ENCODE data around the gene ZNF296.

- PRO-cap: bidirectional peak, plus-strand start at chr19:45076598, minus-strand start at chr19:45076474
- RAMPAGE, long total RNA, 4 experiments: start-site peak on the plus strand in 1 of 4 experiments, at chr19:45076105-45076673 at its widest, 9 reads per replicate; start-site peak on the minus strand in 1 of 4 experiments, at chr19:45076215-45076311 at its widest, 5 reads per replicate
These were observed at the start of gene ZNF296 for GRCh38 chr19:45075985-45076871. Gene ZNF296, minus strand, starts transcription at chr19:45076478.

DNA sequence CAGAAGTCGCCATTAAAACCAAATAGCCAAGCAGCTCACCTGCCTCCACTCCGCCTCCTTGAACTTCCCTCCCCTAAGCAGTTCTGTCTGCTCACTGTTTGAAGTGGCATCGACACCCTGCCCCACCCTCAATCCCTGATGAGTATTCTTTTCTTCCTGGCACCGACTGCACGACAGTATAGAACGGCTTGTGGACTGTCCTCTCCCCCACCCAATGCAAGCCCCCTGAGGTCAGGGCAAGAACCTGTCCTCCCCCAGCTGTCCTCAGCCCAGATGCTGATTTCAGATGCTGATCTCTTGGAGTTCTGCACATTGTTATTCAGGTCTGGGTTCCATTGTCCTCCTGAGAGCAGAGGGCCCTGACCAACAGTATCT is 1.0 kb upstream of the ZNF296 start:
- PRO-cap: no peak
- RAMPAGE, long total RNA, 4 experiments: no peak in any of the 4 experiments

GRCh38 chr19:45100752-45101409 is 7.9 kb downstream of the PPP1R37 start:
- PRO-cap: bidirectional peak, plus-strand start at chr19:45101229, minus-strand start at chr19:45100873
- RAMPAGE, long total RNA, 4 experiments: no peak in any of the 4 experiments

- PRO-cap: bidirectional peak, plus-strand start at chr19:45113885, minus-strand start at chr19:45113781
- RAMPAGE, long total RNA, 4 experiments: no peak in any of the 4 experiments
These were observed 20.7 kb downstream of the PPP1R37 start for GRCh38 chr19:45113552-45114227.

GRCh38 chr19:45156779-45157195 is 4.0 kb downstream of the NKPD1 start:
- PRO-cap: no peak
- RAMPAGE, long total RNA, 4 experiments: no peak in any of the 4 experiments

- PRO-cap: no peak
- RAMPAGE, long total RNA, 4 experiments: no peak in any of the 4 experiments
These were observed 1.6 kb downstream of the BLOC1S3 start for GRCh38 chr19:45180024-45180837.

- PRO-cap: no peak
- RAMPAGE, long total RNA, 4 experiments: no peak in any of the 4 experiments
These were observed 570 bp downstream of the MARK4 start for GRCh38 chr19:45251377-45252304.

- PRO-cap: no peak
- RAMPAGE, long total RNA, 4 experiments: no peak in any of the 4 experiments
These were observed 11.0 kb downstream of the CKM start for GRCh38 chr19:45311557-45312152.

- PRO-cap: no peak
- RAMPAGE, long total RNA, 4 experiments: no peak in any of the 4 experiments
These were observed 9.4 kb downstream of the PPP1R13L start for GRCh38 chr19:45395325-45396045.

- PRO-cap: unidirectional peak, plus-strand start at chr19:45404404
- RAMPAGE, long total RNA, 4 experiments: no peak in any of the 4 experiments
These were observed 1.1 kb downstream of the PPP1R13L start for GRCh38 chr19:45403344-45404526.

GRCh38 chr19:45405942-45406220 is 563 bp upstream of the POLR1G start:
- PRO-cap: bidirectional peak, plus-strand start at chr19:45406156, minus-strand start at chr19:45406081
- RAMPAGE, long total RNA, 4 experiments: no peak in any of the 4 experiments

- PRO-cap: bidirectional peak, plus-strand start at chr19:45406644, minus-strand start at chr19:45406343
- RAMPAGE, long total RNA, 4 experiments: start-site peak on the minus strand in 1 of 4 experiments, at chr19:45406292-45406365 at its widest, 27 reads per replicate
These were observed 269 bp upstream of the POLR1G start for GRCh38 chr19:45406221-45406528.

DNA sequence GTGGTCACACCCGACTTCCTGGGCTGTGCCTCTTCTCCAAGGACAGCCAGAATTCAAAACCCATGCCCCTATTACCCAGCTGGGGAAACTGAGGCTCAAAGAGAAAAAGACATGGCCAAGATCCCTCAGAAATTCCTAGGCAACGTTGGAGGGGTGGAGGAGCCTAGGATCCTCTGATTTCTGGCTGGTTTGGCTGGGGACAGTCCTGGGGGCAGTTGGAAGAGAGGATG is 2.3 kb downstream of the VASP start:
- PRO-cap: no peak
- RAMPAGE, long total RNA, 4 experiments: no peak in any of the 4 experiments

GRCh38 chr19:45589929-45590536 is 5.4 kb upstream of the OPA3 start:
- PRO-cap: no peak
- RAMPAGE, long total RNA, 4 experiments: start-site peak on the minus strand in 2 of 4 experiments, at chr19:45589624-45590570 at its widest, 6 to 10 reads per replicate

- PRO-cap: no peak
- RAMPAGE, long total RNA, 4 experiments: no peak in any of the 4 experiments
These were observed 6.3 kb downstream of the GPR4 start for GRCh38 chr19:45595615-45596288.

- PRO-cap: bidirectional peak, plus-strand start at chr19:45616309, minus-strand start at chr19:45616010
- RAMPAGE, long total RNA, 4 experiments: no peak in any of the 4 experiments
These were observed 13.8 kb upstream of the GPR4 start for GRCh38 chr19:45615496-45616486.

DNA sequence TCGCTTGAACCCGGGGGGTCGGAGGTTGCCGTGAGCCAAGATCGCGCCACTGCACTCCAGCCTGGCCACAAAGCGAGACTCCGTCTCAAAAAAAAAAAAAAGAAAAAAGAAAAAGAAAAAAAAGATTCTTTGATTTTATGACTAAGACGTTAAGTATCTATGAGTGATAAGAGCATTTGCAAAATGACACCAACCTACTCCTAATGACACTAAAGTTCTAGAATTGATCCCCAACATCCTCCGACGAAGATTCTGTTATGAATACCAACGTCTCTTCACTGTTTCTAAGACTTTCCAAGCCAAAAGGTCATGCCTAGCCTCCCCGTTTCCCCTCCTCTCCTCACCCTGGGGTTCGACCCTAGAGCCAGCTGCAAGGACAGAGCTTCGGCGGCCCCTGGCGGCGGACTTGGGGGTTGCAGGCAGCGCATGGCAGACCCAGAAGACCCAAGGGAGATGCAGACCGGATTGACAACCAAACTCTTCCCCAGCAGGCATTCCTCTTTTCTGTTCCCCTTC is 3.8 kb upstream of the EML2 start:
- PRO-cap: no peak
- RAMPAGE, long total RNA, 4 experiments: no peak in any of the 4 experiments

- PRO-cap: no peak
- RAMPAGE, long total RNA, 4 experiments: no peak in any of the 4 experiments
These were observed 6.8 kb upstream of the EML2 start for GRCh38 chr19:45645906-45646461.

DNA sequence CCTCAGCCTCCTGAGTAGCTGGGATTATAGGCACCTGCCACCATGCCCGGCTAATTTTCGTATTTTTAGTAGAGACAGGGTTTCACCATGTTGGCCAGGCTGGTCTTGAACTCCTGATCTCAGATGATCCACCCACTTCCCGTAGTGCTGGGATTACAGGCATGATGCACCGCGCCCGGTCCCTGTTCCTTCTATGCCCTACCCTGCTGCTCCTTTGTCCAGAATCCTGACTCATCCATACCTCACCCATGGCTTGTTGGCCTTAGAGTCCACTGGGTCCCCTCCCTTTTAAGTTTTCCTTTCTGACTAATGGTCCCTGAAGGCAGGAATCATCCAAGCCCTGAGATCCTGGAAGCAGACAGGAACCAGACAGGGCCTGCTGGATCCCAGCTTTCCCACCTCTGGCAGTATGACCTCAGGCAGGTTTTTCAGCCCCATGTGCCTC is 8.7 kb downstream of the FBXO46 start:
- PRO-cap: bidirectional peak, plus-strand start at position 336 of the sequence, minus-strand start at position 195 of the sequence
- RAMPAGE, long total RNA, 4 experiments: no peak in any of the 4 experiments

DNA sequence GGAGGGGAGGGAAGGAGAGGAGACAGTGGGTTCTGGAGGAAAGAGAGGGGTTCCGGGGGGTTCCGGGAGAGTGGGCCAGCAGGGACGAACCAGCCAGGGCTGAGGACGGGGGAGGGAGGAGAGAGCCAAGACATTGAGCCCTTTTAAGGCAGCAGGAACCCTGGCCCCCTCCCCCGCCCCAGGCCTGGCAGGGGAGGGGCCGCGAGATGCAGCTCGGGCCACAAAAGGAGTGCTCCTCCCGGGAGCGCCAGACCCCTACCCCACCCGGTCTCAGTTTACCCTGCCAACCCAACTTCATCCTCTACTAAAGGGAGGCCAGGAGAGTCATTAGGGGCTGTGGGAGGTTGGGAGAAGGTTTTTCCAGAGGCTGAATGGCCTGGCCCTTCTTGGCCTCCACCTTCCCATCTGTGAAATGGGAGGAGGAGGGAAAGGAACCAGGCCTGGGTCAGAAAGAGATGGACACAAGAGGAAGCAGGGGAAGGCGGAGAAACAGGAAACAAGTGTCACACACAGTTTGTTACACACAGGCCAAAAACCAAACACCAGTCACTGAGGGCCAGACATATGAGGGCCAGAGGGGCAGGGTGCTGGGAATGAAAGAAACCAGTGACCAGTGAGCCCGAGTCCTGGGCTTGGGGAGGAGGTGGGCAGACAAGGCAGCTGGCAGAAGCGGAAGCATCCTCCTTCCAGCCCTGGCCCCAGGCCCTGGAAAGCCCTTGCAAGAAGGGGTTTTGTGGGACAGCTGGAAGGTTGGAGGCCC is 1.4 kb downstream of the DMPK start:
- PRO-cap: no peak
- RAMPAGE, long total RNA, 4 experiments: no peak in any of the 4 experiments